Smooth muscle cell (in vitro differentiated cells): ENCODE data around the gene HCRTR1.

DNA sequence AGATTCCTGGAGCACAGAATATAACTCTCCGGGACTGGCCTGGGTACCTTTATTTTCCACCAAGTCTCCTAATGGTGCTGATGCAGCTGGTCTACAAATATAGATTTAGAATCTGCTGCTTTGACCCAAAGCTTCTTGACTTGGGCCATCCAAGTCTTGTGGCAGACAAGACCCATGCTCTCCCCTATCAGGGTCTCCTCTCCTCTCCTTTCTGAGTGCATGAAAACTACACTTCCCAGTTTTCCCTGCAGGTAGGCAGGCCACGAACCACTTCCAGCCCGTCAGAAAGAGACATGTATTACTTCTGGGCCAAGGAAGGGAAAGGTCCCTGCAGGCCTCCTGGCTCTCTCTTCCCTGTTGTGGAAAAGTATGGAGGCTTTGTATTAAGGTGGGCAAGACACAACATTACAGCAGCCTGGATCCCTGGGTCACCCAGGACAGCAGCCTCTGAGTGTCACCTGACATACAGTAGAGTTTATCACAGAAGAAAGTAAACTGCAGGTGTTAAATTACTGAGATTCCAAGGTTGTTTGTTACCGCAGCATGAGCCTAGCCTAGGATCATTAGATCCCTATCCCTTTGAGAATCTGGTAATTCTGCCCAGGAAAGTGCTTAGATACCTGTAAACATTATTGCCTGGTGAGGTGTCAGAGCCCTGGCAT lies 717.4 kb downstream of the MATN1 start:
- RAMPAGE, long total RNA: no peak

- RAMPAGE, long total RNA: no peak
Measured at GRCh38 chr1:30109714-30110425, 613.5 kb downstream of the MATN1 start.

GRCh38 chr1:30527322-30528248 lies 195.8 kb downstream of the MATN1 start:
- RAMPAGE, long total RNA: no peak

DNA sequence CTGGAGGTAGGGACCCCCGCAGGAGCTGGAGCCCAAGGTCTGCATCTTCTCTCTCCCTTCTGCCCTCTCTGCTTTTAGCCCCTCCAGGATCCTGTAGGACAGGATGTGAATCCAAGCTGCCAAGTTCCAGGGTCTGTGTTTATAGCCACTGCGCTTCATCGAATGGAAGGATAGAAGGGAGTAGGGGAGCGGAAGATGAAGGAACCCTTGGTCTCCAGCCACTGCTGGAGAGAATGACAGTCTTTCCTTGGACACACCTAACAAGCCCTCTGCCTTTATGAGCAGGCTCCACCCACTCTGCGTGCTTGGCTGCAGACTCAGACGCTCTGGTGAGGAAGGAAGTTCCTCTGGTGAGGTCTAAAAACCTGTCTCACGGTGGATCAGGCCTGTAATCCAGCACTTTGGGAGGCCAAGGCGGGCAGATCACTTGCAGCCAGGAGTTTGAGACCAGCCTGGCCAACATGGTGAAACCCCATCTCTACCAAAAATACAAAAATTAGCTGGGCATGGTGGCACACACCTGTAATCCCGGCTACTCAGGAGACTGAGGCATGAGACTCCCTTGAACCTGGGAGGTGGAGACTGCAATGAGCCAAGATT lies 55.4 kb downstream of the MATN1 start:
- RAMPAGE, long total RNA: no peak

- RAMPAGE, long total RNA: no peak
Measured at GRCh38 chr1:30730924-30731218, 7.5 kb upstream of the MATN1 start.

GRCh38 chr1:30732206-30733277 lies 9.2 kb upstream of the MATN1 start:
- RAMPAGE, long total RNA: no peak

DNA sequence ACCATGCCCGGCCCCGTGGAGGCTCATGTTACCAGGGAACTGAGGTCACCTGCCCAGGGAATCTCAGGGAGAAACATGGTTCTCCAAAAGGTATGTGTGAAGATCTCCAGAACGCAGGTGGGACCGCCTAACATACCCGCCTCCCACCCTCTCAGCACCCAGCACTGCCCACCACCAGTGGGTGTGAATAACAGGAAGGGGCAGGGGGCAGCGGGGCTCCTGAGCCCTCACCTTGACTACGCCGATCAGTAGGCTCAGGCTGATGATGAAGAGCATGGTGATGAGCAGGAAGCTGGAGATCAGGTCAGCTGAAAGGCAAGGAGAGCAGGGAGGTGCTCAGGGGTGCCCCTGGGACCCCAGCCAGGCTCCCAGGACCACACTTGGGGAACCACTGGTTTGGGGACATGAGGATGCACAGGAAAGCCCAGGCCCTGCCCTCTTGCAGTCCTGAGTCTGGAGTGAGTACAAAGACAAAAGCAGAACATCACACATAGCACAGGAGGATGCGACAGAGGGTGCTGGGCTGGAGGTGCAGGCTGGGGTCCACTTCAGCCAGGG lies 16.1 kb downstream of the LAPTM5 start:
- RAMPAGE, long total RNA: no peak

GRCh38 chr1:30877379-30878215 lies 31.0 kb downstream of the SDC3 start:
- RAMPAGE, long total RNA: no peak

DNA sequence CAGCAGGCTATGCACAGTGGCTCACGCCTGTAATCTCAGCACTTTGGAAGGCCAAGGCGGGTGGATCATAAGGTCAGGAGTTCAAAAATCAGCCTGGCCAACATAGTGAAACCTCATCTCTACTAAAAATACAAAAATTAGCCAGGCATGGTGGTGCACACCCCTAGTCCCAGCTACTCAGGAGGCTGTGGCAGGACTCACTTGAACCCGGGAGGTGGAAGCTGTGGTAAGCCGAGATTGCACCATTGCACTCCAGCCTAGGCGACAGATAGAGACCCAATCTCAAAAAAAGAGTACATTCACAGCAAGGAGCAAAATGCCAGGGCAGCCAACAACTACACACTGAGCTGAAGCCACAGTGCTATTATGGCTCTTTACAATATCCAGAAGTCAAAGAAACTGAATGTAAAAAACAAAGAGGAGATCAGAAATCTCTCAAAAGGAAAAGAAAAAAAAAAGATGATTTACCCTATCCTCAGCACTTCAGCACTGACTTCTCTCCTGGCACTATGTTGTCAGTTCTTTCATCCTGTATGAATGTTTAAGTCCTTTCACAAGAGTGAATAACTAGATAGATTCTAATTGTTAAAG lies 18.5 kb downstream of the PUM1 start:
- RAMPAGE, long total RNA: no peak

- RAMPAGE, long total RNA: no peak
Measured at GRCh38 chr1:31059085-31059972, 6.2 kb downstream of the PUM1 start.

GRCh38 chr1:31152206-31152937 lies 86.9 kb upstream of the PUM1 start:
- RAMPAGE, long total RNA: no peak

GRCh38 chr1:31413661-31414457 lies 846 bp downstream of the SERINC2 start:
- RAMPAGE, long total RNA: no peak

- RAMPAGE, long total RNA: no peak
Measured at GRCh38 chr1:31433819-31434761, 21.1 kb downstream of the SERINC2 start.

GRCh38 chr1:31444591-31445162 lies 31.7 kb downstream of the SERINC2 start:
- RAMPAGE, long total RNA: no peak

GRCh38 chr1:31501269-31501692 lies 75.0 kb upstream of the TINAGL1 start:
- RAMPAGE, long total RNA: no peak

DNA sequence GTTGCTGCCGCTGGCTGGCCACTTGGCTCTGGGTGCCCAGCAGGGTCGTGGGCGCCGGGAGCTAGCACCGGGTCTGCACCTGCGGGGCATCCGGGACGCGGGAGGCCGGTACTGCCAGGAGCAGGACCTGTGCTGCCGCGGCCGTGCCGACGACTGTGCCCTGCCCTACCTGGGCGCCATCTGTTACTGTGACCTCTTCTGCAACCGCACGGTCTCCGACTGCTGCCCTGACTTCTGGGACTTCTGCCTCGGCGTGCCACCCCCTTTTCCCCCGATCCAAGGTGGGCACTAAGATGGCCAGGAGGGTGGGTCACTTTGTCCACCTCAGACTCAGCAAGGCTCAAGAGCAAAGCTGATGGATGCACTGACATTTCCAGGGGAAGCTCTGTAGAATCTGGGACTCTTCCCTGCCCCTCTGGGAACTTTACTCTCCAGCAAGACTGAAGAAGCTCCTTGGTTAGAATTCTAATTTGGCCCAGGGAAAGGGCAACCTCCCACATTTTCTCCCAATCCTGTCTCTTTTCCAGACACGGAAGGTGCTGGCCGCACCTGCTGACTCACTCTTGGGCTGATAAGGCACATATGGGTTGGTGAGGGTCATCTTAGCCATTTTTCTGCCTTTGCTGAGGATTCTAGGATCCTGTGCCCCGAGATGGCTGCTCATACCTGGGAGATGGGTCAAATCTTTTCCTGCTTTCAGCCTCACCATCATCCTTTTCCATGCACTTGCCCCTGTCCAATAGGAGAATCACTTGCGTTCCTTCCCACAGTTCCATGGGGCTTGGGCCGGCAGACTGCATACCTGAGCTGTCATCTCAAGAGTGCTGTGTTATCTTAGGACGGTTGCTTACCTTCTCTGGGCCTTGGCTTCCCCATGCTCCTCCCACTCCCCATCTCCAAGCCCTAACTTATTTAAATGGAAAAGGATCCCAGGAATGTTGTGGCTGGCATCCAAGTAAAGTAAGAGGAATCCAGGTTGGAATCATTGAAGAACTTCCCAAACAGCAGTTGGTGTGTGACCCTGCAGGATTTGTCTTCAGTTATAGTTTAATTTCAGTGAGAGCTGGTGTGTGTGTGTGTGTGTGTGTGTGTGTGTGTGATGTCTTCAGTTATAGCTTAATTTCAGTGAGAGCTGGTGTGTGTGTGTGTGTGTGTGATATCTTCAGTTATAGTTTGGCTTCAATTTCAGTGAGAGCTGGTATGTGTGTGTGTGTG lies 1.3 kb downstream of the TINAGL1 start:
- RAMPAGE, long total RNA: no peak

DNA sequence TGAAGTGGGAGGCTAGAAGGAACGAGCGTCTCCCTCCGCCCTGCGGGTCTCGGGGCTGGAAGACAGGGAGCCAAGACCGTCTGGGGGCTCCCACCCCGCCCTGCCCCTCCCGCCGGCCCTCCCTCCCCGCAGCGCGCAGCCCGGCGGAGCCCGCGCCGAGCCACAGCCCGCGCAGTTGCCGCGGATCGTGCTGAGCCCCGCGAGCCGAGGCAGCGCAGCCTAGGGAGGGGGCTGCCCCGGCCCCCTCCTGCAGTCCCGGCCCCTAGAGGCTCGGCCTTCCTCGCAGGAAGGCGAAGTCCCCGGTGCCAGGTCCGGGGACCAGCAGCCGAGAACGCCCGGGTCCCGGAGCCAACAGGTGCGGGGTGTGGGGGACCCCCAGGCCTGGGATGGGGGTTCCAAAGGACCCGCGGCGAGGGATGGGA lies at the start of gene HCRTR1:
HCRTR1 (plus strand) TSS at position 163 of the 422 bp plus-strand sequence.
- RAMPAGE, long total RNA: no peak

GRCh38 chr1:31639488-31640035 lies 5.1 kb downstream of the PEF1 start:
- RAMPAGE, long total RNA: no peak

- RAMPAGE, long total RNA: no peak
Measured at GRCh38 chr1:31683118-31683622, 20.6 kb downstream of the COL16A1 start.

DNA sequence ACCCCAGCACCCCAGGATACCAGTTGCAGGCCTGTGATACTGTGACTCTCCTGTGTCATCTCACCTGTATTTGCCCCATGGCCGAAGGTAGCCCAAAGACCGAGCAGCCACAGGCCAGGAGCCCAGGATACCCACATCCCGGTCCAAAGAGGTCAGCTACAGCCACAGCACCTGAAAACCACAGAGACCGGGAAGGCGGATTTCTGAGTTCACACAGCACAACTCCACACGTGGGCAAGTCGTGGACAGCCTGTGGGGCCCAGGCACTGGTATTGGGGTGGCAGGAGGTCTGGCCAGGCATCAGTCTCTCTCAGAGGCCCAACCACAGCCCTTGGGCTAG lies 1.8 kb downstream of the COL16A1 start:
- RAMPAGE, long total RNA: no peak